ENCODE results near the gene SHISAL2B.

DNA sequence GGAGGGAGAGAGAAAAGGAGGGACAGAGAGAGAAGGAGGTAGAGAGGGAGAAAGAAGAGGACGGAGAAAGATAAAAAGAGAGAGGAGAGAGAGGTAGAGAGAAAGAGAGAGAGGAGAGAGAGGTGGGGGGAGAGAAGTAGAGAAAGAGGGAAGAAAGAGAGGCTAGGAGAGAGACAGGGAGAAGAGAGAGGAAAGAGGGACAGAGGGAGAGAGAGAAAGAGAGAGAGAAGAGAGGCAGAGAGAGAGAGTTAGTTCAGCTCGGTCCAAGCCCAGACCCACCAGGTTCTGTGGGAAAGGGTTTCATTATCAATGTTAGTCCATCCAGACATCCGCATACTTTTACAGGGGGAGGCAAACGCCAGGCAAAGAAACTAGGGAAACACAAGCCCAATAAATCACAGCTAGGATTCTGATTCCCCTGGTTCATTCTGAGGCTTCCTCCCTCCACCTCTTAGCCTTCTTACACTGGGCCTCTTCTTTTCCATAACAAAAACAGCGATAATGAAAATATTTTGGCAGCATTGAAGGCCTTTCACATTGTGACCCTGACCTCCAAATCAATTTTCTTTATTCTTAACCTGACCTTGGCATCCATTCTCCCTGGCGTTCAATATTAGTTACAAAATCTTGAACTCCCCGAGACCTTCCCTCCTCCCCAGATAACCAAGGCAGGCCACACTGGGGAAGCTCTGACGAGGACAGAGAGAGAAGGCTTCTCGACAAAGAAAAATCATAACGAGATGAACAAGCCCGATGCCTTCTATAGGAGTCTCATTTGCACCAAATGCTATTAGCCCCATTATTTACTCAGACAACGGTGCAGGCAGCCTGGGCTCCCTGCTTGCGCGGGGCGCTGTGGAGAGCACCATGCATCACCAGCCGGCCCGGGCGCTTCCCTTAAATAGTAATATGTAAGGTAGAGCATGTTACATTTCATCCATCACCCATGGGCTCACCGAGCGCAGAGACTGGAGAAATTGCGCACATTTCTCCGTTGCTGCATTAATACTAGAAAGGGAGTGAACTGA is 399.8 kb downstream of the ZSWIM6 start:
- PRO-cap = no peak

DNA sequence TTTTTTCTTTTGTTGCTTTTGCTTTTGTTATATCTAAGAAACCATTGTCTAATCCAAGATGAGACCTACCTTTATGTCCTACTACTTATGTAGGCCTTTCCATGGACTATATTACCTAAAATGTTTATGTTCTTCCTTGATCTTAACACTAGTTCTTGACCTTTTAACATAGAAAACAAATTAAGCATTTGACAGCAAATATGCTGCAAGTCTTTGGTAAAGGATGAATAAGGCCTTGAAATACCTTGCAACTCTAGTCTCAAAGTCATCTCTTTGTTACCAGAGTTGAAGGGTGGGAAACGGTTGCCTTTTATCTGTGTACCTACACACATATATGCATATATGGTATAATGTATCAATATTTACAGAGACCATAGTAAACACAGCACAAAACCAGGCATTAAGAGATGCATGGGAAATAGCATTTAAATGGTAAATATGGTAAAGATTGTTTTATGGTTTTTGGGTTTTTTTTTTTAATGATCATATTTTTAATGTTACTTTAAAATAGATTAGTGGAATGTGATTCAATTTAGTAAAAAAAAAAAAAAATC is 16.5 kb downstream of the KIF2A start:
- PRO-cap = no peak

DNA sequence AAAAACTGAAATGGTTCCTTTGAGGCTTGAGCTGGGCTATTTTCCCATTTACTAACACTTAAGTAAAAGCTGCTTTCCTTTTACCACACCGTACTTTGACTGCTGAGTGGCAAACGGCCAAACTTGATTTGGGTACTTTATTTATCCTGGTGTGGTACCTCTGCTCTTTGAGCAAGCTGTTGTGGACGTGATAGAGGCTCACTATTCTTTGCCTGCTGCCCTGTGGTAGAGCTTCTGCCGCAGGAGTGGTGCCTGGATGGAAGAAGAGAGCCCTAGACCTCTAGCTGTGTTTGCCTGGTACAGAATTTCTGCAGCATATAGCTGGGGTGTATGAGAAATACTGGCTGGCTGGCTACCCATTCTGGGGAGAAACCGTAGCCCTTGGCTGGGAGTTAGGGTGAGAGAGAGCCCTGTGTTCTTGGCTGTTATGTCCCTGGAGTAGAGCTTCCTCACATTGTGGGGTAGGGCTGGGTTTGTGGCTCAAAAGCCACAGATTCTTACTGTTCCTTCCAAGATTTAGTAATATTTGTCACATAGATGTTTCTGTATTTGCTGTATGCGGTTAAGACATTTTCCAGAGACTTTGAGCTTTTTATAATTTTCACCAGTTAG is 19.6 kb downstream of the IPO11 start:
- PRO-cap = no peak

GRCh38 chr5:63242958-63243576 is 664.4 kb downstream of the LRRC70 start:
- PRO-cap = no peak

DNA sequence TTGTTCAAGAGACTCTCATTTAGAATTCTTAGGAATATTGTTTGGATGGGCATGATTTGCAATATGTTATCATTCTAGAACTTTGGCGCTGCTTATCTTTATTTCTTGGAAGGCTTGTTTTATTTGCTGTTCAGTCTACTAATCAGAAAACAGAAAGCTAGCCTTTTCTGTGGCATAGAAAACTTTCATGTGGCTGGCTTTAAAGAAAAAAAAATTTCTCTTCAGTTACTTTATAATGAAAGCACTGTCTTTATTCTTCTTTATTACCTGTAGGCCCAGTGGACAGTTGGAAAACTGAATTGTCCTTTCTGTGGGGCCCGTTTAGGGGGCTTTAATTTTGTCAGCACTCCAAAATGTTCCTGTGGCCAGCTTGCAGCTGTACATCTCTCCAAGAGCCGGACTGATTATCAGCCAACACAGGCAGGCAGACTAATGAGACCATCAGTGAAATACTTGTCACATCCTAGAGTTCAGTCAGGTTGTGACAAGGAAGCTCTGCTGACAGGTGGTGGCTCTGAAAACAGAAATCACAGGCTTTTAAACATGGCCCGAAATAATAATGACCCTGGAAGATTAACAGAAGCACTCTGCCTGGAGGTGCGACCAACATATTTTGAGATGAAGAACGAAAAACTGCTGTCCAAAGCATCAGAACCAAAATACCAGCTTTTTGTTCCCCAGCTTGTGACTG is 47.8 kb downstream of the RNF180 start:
- PRO-cap = no peak

- PRO-cap = no peak
Observed at GRCh38 chr5:64507030-64507452, 1.2 kb downstream of the RGS7BP start.

DNA sequence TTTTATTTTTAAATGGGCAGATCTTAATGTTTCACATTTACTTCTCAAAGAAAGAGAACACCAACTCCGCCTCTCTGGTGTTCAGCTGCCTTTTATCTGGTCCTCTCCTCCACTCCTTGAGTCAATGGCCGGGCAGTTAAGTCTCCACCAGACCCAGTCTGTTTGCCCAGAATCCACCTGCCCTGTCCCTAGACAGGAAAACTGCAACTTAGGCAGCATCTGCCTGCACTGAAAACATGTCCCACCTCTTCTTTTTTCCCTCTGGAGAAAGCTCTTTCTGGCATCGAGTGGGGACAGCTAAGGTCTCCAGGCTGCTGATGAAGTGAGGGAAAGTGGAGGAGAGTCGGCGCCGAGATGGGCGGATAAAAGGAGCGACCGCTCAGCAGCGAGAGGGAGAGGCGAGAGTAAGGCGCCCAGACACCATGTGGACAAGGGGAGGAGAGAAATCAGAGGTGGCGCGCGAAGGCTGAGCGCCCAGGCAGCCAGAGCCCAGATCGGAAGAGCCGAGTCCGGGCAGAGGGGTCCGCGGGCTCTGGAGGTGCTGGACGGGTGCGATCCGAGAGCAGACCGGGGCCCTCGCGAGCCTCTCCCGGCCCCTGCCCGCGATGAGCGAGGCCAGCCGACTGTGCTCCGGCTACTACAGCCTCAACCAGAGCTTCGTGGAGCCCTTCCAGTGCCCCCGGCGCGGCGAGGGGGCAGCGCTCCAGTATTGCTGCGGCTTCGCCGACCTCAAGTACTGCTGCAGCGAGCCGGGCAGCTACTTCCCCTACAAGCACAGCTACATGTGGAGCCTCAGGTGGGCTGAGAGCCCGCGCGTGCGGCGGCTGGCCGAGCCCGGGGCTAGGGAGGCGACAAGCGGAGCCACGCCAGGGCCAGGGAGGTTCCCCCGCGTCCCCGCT is at the start of gene SHISAL2B:
TSS of gene SHISAL2B (plus strand) at position 485 of the 899 bp plus-strand sequence.
- PRO-cap = no peak

DNA sequence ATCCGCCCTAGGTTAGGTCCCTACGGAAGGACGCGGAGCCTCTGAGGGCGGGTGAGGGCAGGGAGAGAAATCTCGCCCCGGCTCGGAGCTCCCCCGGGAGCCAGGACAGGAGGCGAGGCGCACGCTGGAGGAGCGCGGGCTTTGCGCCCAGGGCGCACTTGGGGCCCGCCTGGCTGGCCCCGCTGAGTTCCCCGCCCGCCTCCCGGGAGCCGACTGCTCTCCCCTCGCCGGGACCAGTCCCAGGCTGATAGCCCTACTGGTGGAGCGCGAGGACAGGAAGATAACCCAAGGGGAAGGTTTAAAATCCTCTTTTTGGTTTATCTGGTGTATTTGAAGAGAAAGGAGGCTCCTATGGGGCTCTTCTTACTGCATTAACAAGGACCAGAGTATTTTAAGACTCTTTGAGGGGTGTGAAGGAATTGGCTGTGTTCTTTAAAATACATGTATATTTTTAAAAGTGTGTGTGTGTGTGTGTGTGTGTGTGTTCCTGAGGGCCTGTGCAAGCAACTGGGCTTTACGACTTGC is 677 bp downstream of the SHISAL2B start:
- PRO-cap = no peak

DNA sequence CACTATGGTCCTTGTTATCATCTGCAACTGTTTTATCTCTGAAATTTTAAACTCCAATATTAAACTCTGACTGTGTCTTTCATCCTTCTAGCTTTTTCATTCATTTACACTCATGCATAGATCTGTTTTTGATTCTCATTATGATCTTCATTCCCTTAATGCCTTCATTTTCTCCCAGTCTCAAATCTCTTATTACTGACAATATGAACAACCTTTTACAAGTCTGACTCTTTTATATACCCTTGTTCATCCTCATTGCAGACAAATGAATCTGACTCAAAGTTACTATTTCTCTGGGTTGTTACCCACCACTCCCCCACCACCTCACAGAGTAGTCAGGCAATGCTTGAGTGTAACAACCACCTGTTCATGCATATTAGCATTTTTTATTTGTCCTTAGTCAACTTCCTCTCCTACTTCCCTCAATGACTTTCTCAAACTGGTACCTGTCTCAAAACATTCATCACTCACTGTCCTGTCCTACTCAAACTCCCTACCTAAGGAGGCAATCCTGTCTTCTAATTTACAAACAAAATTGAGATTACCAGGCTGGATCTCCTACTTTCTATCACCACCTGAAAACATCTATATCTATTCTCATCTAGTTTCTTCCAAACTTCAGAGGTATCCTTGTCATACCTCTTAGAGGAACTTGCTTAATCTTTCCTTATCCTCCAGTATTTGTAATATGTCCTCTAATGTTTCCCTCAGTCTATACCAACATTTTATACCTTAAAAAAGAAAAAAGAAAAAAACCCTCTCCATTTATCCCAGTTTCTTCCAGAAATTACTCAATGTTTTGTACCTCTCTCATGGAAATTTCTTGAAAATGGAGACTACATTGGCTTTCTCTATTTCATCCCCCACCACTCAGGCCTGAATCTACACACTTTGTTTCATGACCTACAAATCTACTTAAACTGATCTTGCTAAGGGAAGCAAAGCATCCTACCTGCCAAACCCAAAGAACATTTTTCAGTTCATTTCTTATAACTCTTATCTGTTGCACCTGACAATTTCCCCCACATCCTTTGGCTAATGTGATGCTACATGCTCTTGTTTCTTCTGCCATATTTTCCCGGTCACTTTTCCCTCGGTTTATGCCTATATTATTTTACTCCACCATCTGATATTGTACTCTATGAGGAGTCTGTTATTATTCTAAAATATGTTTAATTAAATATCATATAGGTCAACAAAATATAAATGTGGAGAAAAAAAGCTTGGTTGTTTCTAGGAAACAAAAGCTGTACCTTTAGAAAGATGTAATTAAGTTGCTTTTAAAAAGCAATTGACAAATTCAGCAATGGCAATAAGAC is 17.9 kb downstream of the SREK1IP1 start:
- PRO-cap = no peak

- PRO-cap = no peak
Observed at GRCh38 chr5:64836426-64836805, 67.7 kb downstream of the CWC27 start.

DNA sequence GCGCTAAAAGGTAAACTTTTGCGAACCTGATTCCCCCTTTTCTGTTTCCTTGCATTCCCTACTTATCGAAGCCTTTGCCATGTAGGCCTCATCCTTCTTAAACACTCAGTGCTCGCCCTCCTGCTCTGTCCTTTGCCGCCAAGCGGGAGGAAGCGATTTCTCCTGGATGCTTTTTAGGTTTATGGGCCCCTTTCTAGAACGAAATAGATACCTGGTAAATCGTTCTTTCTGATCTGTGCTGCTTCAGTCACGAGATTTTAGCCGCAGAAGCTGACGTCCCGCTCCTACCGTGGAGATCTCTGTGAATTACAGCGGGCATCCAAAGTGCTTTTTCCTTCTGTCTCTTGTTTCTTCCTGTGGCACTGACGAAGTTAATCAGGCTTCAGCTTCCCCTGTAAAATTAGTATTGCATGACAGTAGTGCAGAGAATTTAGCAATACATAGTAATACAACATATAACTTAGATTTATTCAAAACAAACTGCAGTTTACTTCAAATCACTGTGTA is 323 bp downstream of the SHLD3 start:
- PRO-cap = no peak

DNA sequence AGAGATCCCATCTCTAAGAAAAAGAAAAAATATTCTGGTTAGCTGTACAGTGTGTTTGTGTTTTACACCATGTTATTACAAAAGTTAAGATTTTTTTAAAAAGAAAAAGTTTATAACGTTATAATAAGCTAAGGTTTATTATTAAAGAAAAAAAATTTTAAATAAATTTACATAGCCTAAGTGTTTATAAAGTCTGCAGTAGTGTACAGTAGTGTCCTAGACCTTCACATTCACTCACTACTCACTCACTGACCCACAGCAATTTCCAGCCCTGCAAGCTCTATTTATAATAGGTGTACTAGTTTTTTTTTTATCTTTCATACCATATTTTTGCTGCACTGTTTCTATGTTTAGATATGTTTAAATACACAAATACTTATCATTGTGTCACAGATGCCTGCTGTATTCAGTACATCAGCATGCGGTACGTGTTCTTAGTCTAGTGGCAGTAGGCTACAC is 40.7 kb downstream of the ERBIN start:
- PRO-cap = no peak

- PRO-cap = no peak
Observed at GRCh38 chr5:65970438-65971170, 44.2 kb downstream of the ERBIN start.

GRCh38 chr5:66003329-66003538 is 76.9 kb downstream of the ERBIN start:
- PRO-cap = no peak

GRCh38 chr5:66010286-66010734 is 83.9 kb downstream of the ERBIN start:
- PRO-cap = no peak

- PRO-cap = no peak
Observed at GRCh38 chr5:66100032-66100564, 44.0 kb upstream of the SREK1 start.

DNA sequence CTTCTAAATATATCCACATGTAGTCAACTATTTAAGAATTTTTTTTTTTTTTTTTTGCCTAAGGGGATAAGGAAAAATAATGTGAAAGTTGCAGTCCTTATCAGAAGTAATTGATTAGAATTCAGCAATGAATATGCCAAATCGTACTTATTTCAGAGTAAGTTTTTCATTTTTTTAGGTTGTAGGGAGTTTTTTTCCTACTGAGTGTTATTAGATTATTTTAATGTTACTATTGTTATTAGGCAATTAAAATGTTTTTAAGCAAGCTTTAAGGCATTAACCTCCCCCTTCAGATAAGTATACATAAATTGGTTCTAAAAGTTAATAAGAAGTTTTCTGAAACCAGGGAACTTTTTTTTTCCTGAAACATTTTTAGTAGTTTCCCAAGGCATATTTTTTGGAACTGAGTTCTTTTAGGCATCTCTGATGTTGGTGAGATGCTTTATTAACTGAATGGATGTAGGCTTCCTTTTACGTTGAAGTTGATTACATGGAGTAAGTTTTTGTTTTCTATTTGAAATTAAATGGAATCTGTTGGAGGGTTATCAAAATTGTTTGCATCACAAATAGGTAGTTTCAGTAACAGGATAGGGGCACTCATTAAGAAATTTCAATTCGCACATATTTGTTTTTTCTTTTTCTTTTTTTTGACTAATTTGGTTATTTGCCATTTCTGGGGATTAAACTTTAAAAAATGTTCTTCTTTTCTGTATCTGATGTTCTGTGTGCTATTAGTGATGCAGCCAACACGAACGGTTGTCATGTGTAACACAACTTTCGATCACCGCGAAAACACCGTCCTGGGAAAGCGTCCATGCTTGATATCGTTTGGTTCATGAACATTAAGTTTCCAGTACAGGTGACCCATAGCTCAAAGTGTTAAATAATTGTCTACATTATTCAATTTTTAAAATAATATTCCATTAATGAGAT is 14.2 kb downstream of the SREK1 start:
- PRO-cap = no peak

DNA sequence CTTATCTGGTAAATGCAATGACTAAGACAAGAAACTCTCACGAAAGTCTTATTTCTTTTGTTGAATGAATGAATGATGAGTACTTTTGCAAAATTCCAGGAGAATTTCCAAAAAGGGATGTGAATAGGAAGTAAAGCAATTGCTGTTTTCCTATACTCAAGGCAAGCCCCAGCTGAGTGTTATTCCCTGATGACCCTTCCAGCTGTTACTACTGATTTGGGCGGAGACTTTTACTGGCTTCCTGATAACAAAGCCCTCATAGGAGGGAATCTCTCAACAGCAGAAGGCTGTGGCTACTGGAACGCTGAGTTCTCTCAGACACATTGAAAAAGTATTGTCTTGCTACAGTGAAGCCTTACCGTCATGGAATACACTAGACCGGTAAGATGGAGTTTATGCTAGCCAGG is 162.8 kb downstream of the SREK1 start:
- PRO-cap = no peak

DNA sequence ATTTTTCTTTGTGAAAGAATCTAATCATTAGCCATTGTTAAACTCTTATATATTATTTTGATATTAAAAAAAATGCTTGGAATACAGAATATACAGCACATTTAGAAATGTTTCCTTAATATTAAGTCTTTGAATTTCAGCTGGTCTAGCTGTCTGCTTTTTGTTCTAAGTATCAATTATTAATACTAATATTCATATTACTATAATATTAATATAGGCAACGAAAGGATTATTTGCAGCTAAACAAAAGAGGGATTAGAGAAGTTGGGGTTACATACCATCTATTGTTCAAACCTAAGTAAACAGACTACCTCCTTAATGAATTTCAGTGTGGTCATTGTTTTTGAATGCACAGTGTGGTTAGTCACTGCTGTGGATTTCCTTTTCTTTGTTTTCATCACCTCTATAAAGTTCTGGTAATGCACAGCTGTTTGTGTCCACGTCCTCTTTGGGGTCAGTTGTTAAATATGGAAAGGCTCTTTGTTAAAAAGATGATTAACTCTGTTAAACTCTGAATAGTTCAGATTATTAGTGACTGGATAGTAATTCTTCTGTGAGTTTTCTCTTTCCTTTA is 233.5 kb downstream of the MAST4 start:
- PRO-cap = no peak

GRCh38 chr5:67062846-67063553 is 133.6 kb downstream of the CD180 start:
- PRO-cap = no peak

Measured in left colon (tissue), 1 donor.